Astrocyte (in vitro differentiated cells and primary cell): ENCODE measurements around a stretch of chr2.

DNA sequence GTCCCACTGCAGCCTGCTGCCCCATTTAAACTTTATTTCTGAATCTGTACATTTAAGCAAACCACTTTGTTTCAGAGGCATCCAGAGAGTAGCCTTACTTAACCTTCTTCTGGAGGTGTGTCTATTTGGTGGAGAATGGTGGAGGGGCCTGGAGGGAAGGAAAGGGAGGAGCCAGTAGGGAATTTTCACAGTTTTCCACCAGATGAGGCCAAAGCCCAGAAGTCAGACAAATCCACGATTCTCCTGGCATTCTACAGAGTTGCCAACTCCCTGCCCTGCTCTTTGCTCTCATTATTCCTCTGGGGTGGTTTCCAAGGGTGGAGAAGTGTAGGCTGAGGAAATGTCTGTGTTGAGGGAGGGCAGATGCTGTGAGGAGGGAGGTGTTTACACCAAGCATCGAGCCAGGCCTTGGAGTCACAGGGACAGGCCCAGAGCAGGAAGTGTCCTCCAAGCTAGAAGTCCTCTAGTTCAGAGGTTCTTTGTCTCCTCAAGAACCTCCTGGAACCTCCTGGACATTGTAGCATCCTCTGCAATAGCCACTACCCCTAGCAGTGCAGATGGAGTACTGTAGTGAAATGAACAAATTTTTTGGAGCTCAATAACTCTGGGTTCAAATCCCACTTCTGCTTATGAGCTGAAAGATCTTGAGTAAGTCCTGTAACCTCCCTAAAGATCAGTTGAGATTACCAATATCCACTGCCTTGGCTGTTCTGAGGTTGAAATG, 124.1 kb upstream of the LGALSL start:
- PRO-cap, result no peak
- RRBS, 2 experiments, result no CpG with 5 or more reads among the region's 2 CpGs

- PRO-cap, result no peak
- RRBS, 2 experiments, result no CpG with 5 or more reads among the region's 6 CpGs
These were observed 53.3 kb upstream of the LGALSL start for GRCh38 chr2:64400622-64401169.

- PRO-cap, result no peak
- RRBS, 2 experiments, result no CpG with 5 or more reads among the region's 7 CpGs
These were observed 15.3 kb downstream of the AFTPH start for GRCh38 chr2:64539251-64540105.

DNA sequence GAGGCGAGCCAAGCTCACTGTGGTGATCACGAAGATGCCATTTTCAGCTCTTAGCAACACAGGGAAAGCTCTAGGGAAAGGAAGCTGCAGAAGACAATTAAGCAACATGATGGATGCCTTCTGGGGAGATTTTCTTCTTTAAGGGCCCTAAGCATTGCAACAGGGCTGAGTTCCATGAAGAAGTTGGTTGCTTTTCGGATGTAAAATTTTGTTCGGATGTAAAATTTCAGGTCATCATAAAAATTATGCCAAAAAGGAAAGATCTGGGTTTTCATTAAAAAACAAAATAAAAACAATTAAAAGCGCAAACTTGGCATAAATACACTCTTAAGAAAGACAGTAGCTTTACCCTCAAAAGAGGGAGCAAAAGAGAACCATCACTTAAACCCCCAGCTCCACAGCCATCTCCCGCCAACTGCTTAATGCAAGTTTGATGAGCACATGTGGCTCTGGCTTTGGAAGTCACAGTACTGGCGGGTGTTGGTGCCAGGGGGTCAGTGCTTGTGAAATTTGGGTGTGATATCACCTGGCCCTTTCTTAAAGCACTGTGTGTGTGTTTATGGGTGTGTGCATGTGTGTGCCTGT, 19.1 kb downstream of the SERTAD2 start:
- PRO-cap, result no peak
- RRBS, 2 experiments, result no CpG with 5 or more reads among the region's 7 CpGs

DNA sequence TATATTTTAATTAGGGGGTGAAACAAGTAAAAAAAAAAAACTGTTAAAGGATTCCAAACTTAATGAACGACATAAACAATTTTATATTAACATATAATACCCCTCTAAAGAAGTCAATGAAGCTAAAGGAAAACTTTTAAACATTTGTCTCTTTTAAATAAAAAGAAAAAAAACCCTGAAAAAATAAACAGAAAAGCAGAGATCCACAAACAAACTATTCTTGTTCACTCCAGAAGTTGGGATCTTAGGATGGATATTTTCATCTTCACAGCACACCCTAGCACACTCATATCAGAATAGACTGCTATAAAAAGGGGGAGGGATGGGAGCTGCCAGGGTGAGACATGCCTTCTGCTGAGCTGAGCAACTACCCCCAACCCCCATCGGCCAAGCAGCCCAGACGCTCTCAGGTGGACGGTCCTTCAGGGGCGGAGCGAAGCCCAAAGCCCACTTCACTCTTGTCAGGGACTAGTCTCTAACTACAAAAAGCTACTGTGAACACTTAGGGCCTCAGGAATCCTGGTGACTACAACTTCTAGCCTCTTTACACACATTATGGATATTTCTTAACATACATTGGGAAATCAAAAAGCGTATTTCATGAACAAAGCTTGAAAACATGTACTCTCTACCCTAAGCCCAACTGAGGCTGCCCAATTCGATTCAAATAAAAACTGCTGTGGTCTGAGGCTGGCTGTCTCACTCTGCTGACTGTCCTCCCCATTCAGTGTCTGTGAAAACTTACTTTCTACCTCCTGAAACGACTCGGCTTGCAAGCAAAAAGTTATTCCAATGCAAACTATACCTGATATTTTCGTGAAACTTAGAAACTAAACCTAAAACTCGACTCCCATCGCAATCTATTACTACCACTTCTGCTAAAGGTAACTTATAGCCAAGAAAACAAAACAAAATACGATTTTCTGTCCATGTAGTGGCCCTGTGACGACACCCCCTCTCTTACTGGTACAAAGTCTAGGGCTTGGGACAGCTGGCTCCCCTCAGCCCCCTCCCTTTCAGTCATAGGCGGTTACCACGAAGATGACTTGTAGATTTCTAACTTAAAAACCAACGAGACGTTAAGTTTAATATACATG, 1.4 kb downstream of the SERTAD2 start:
- PRO-cap, result unidirectional peak, plus-strand start at position 399 of the sequence
- RRBS, 2 experiments, result no CpG with 5 or more reads among the region's 19 CpGs

DNA sequence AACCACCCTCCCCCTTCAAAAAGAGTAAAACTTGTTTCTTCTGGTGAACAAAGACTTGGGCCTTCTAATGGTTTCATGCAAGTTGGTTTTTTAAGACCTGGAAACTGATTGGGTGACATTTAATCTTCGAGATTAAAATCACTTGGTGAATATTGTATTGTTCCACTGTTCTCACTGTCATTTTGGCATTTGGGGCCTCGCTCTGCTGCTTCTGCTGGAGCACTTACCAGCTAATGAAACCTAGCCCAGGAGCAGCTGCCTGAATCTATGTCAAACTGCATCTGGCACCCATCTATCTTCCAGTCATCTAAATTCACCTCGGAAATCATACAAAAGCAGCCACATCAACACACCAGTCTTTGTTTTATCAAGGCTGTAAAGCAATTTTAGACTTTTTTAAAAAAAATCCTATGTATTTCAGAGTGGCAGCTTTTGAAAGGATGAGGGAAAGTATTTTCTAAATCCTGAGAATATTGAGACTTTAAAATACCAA, 26.0 kb upstream of the SERTAD2 start:
- PRO-cap, result no peak
- RRBS, 2 experiments, result no CpG with 5 or more reads among the region's 3 CpGs

DNA sequence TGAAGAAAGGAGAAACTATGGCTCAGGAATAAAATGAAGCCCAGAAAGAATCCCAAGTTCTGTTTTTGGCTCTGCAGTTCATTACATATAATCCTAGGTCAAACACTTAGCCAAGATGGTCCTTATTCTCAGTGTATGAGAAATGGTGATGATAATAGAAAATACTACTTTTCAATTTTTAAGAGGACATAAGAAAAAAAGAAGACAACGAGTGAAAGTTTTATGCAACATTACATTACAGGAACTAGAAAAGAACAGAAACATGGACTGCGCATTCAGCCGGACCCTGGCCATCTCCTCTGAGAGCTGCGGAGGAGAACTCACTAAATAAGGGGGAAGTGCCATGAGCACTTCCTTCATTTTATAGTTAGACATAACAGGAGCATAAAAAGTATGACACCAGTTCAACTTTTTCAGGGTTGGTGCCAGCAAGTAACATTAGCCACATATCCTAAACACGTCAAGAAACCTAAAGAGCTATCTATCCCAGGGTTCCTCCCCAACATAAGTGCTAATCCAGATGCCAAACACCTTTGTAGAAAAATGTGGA, 78.0 kb upstream of the SERTAD2 start:
- PRO-cap, result unidirectional peak, minus-strand start at position 301 of the sequence
- RRBS, 2 experiments, result no CpG with 5 or more reads among the region's 5 CpGs

- PRO-cap, result no peak
- RRBS, 2 experiments, result no CpG with 5 or more reads among the region's 9 CpGs
These were observed 150.4 kb upstream of the SLC1A4 start for GRCh38 chr2:64838680-64839223.

- PRO-cap, result no peak
- RRBS, 2 experiments, result no CpG with 5 or more reads among the region's 2 CpGs
These were observed 74.1 kb upstream of the SLC1A4 start for GRCh38 chr2:64915171-64915456.

DNA sequence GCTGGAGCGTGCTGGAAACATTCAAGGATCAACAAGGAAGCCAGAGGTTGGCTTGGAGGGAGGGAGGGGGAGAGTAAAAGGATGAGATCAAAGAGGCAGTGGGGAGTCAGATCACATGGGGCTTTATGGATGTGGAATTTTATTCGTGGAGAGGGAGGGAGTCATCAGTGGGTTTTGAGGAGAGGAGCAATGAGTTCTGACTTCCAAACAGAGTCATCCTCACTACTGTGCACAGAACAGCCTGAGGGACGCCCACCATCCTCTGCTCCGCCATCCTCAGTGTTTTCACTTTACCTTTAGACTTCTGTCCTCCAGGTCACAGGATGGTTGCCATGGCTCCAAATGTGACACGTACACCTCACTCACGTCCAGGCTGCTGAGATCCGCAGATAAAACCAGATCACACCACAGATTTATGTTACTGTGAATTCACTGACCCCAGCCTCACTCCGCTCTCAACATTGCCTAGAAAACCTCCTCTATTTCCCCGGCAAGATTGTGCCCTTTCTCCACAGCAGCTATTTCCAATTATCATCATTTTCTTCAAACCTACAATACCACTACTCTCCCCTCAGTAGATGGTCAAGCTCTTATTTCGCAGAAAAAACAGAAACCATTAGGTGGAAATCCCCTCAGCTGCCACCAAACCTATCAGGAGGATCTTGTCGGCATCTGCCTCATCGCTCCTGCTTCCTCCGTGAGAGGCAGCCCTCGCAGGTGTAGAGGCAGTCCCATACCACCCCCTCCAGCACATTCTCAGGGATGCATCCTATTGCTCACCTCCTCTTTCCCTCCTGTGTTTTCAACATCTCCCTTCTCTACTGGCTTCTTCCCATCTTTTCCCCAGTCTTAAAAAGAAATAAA, 49.8 kb upstream of the SLC1A4 start:
- PRO-cap, result no peak
- RRBS, 2 experiments, result no CpG with 5 or more reads among the region's 14 CpGs

DNA sequence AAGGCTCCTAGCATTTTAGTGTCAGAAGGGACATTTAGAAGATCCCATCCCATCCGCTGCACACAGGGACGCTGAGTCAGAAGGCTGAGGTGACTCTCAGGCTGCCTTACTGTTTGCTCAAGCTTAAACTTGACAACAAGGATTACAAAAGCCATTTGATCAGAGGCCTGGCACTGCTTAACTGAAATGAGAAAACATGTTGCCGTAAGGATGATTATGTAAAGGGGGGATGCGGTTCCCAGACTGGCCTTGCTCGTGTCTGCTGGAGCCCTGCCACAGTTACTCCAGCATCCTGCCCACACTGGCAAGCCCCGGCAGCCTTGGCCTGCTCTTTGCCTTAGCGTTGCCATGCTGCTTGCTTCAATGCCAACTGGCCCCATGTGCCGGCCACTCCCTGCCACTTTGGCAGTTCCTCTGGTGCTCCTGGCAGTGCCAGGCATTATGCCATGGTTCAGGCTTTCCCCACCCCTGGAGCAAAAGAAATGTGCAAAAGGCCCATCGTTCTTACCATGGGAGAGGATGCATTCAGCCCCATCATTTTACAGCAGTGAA, 45.5 kb upstream of the SLC1A4 start:
- PRO-cap, result no peak
- RRBS, 2 experiments, result 5 to 9% methylated on average over 3 of the region's 9 CpGs

- PRO-cap, result bidirectional peak, plus-strand start at chr2:65227847, minus-strand start at chr2:65227599
- RRBS, 2 experiments, result 3% methylated on average over 5 to 10 of the region's 32 CpGs
These were observed 334 bp upstream of the ACTR2 start for GRCh38 chr2:65227279-65227714.

DNA sequence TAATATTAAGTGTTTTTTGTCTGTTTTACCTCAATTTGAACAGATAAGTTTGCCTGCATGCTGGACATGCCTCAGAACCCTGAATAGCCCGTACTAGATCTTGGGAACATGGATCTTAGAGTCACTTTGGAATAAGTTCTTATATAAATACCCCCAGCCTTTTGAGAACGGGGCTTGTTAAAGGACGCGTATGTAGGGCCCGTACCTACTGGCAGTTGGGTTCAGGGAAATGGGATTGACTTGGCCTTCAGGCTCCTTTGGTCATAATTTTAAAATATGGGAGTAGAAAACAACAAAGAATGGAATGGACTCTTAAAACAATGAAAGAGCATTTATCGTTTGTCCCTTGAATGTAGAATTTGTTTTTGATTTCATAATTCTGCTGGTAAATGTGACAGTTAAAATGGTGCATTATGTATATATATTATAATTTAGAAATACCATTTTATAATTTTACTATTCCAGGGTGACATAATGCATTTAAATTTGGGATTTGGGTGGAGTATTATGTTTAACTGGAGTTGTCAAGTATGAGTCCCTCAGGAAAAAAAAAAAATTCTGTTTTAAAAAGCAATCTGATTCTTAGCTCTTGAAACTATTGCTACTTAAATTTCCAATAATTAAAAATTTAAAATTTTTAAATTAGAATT, 42.9 kb downstream of the ACTR2 start:
- PRO-cap, result no peak
- RRBS, 2 experiments, result no CpG with 5 or more reads among the region's 6 CpGs

GRCh38 chr2:65276201-65276615, 48.6 kb downstream of the ACTR2 start:
- PRO-cap, result no peak
- RRBS, 2 experiments, result no CpG with 5 or more reads among the region's 2 CpGs

DNA sequence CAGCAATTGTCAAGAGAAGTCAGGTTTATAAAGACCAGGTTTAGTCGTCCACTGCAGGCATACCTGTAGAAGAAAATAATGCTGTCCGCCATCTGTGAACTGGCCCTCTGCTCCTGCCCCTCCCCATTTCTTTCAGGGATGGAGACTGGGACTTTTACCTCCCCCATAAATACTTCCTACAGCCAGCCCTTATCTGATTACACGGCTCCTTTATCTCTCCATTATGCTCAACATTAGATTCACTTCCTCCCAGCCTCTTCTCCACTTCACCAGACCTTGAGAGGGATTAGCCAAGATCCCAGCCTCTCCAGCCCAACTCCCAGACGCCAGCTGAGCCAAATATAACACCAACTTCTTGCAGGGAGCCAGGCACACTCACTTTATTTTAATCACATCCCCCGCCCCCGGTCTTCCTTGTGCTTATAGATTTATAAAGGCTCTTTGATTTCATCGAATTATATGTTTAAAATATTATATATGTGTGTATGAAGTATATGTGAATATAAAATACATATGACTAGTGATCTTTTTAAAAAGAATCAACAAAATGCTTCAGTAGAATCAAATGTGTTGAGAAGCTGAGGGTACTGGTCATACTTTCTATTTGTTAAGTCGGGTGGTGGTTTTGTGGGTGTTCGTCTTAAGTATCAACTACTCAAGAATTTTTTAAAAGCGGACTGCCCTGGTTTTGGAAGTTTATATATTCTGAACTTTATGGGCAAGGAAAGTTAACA, 81.0 kb downstream of the SPRED2 start:
- PRO-cap, result no peak
- RRBS, 2 experiments, result no CpG with 5 or more reads among the region's 10 CpGs

DNA sequence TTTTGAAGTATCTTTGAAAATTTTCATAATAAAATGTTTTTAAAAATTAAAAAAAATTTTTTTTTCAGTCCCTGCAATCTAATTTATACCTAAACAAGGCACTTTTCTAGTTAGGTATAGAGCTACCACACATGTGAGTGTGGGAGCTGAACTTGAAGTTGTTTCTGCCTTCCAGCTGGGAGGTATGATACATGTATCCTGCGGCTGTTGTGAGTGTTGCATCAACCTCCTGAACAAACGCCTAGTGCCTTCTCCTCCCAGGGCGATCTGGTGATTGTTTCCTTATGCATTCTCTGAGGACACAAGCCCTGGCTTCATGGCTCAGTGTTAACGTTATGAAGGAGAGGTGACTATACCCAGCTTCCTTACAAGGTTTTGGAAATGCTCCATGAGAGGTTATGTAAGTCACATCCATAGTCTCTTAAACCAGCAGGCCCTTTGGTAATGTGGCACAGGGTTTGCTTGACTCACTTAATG, 64.9 kb downstream of the SPRED2 start:
- PRO-cap, result no peak
- RRBS, 2 experiments, result no CpG with 5 or more reads among the region's 4 CpGs

DNA sequence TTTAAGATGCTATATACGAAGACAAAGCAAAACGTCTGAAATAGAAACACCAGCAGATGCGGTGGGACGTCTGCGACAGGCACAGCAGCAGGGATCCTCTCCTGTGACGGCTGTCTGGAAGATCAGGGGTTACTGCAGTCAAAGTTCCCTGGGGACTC, 2.3 kb downstream of the SPRED2 start:
- PRO-cap, result no peak
- RRBS, 2 experiments, result no CpG with 5 or more reads among the region's 6 CpGs

DNA sequence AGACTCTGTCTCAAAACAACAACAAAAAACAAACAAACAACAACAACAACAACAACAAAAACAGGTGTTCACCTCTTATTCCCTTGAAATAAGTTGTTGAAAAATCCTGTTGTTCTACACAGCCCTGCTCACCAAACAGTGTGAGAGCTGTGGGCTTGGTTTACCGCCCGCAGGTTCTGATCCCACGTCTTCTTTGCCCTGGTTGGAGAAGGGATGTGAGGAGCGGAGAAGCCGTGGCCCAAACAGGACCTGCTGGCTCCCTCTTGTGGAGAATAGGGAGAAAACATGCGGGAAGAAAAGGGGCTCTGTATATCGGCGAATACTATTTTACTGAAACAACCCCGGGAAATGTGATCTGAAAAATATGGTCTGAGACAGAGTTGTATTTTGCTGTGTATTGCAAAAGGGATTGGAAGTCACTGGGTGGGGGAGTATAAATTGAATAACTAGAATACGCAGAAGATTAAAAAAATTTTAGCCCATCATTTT, 120.8 kb upstream of the SPRED2 start:
- PRO-cap, result no peak
- RRBS, 2 experiments, result no CpG with 5 or more reads among the region's 10 CpGs

DNA sequence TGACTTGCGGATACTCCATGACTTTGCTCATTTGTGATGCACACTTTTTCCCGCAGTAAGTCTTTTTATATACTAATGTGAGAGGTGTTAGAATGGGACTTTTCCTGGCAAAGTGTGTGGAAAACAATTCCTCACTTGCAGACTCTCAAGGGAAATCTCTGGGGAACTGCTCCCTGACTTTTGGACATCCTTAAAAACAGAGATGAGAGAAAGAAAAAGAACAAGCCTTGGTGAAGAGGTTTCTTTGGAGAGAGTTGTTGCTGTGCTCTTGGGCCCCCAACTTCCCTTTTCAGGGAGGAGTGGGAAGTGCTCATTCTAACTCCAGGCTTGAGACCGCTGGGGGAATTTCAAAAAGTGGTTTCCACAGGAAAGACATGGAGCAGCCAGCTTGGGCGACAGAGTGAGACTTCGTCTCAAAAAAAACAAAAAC, 142.6 kb upstream of the SPRED2 start:
- PRO-cap, result no peak
- RRBS, 2 experiments, result no CpG with 5 or more reads among the region's 5 CpGs

DNA sequence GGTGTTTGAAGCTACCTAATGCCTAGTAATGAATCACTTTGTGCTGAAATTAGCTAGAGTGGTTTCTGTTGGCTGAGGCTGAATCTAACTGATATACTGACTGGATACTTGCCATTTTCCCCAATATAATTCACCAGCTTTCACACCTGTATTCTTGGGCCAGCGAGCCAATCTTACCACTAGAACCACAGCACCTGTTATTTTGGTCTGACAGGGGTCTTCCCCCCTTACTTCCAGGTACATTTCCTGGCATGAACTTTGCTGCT, 347.7 kb upstream of the SPRED2 start:
- PRO-cap, result no peak
- RRBS, 2 experiments, result no CpG with 5 or more reads among the region's 1 CpG